ENCODE data around the gene ZNF541.

DNA sequence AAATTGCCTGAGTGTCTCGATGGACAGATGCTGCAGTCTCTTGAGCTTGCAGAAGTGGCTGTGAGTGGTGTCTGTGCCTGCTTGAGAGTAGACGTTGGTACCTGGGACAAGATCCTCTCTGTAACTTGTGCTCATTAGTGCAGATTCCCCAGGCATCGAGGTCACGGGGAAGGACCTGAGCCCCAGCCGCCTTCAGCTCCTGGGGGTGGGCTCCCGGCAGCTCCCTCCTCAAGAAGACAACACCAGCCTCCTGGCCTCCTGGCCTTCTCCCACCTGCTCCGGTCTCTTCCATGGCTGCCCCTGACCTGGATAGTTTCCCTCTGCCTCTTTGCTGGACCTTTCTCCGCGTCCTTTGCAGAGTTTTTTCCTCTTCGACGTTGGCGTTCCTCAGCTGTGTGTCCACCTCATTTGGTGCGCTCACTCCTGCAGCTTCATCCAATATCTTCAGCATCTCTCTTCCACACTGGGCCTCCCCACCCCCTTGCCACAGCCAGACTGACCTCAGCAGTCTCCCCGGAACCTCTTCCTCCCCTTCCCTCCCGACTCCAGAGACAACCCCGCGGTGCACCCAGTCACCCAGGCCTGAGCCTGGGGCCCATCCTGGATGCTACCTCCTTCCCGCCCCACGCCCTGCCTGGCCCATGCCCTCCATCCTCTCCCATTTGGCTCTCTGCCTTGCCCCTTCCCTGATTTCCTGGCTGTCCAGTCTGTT, 8.3 kb upstream of the C5AR2 start:
- PRO-cap, result no peak

GRCh38 chr19:47375739-47376568, 26.8 kb downstream of the DHX34 start:
- PRO-cap, result no peak

- PRO-cap, result no peak
Observed at GRCh38 chr19:47479801-47480113, 4.3 kb downstream of the KPTN start.

DNA sequence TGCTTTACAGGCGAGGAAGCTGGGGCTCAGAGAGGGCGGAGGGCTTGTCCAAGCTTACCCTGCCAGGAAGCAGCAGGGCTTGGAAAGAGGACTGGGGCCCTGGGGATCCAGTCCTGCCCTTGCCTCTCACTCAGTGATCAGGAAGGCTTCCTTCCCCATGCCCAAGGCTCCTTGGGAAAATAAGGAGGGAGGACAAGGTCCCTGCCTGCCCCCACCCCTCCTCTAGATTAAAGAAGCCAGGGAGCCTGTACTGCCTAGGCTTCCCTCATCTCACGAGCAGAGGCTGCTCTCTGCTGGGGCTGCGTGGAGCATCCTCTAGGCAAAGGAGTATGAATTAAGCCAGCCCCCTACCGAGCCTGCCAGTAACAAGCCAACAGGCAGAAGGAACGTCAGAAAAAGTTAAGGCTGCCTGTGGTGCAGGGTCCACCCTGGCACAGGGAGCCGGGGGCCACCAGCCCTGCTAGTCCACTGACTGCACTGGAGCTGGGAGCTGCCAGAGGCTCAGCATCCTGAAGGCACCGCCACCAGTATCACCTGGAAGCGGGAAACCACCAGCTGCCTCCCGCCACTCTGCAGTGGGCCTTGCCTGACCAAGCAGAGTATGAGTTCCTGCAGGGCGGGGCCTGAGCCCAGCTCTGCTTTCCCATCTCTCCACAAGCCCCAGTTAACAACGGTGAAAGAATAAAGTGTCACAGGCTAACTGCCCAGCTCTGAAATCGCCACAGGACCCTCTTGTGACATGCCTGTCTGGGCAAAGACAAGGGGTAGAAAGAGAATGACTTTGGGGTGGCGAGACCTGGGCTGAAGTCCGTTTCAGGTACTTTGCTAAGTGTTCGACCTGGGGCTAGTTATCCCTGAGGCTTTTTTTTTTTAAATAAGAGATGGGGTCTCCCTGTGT, 6.8 kb downstream of the NAPA start:
- PRO-cap, result no peak

- PRO-cap, result no peak
Observed at GRCh38 chr19:47511581-47512126, 3.2 kb downstream of the NAPA start.

- PRO-cap, result no peak
Observed at GRCh38 chr19:47573050-47574071, at the start of gene ZNF541. ZNF541 (minus strand) TSS chr19:47573148.

DNA sequence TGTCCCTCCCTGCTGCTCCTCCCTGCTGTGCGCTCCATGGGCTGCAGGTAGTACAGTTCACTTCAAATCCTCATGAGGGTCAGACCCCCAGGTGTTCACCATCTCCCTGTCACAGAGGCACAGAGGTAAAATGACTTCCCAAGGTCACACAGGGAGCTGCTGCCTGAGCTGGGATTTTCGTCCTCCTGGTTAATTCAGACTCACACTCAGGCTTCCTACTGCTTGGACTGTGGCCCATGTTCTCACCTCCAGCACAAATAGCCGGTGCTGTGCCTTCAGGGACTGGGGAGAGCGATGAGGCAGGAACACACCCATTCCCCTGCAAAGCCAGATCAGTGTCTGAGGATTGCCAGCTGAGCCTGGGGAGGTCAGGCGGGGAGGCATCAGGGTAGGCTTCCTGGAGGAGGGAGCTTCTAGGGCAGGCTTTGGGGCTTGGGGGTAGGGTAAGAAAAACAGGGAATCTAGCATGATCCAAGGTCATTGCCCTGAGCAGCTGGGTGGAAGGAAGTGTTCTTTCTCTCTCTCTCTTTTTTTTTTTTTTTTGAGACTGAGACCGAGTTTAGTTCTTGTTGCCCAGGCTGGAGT, 14.5 kb downstream of the BICRA start:
- PRO-cap, result no peak

DNA sequence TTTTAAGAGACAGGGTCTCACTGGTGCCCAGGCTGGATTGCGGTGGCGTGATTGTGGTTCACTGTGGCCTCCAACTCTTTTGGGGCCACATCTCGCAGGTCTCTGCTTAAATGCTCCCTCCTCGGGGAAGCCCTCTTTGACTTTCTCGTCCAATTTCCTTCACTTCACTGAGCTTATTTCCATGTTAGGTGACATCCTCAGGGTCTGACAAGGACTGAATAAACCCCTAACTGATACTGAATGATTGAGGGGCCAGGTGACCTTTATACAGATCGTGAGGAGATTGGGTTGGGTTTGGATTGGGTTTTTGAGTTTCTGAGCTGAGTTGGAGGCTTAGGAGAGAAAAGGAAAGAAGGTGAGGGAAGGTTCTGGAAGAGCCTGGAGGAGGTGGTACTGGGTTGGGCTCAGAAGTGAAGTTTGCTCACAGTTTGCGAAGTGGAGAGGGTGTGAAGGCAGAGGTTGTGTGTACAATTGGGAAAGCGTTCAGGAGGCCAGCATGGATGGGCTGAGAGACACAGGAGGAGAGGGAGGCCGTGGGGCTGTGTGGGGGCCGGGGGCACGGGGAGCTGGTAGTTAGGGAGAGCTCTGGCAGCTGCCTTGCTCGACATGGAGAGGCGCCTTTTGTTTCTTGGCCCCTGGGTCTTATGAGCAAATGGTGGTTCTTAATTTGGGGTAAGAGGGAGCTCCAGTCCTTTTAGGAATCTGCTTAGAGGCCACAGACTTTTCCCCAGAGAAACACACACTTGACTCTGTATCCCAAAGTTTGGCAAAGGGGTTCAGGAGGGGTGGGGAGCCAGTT, 16.6 kb downstream of the BICRA start:
- PRO-cap, result no peak

DNA sequence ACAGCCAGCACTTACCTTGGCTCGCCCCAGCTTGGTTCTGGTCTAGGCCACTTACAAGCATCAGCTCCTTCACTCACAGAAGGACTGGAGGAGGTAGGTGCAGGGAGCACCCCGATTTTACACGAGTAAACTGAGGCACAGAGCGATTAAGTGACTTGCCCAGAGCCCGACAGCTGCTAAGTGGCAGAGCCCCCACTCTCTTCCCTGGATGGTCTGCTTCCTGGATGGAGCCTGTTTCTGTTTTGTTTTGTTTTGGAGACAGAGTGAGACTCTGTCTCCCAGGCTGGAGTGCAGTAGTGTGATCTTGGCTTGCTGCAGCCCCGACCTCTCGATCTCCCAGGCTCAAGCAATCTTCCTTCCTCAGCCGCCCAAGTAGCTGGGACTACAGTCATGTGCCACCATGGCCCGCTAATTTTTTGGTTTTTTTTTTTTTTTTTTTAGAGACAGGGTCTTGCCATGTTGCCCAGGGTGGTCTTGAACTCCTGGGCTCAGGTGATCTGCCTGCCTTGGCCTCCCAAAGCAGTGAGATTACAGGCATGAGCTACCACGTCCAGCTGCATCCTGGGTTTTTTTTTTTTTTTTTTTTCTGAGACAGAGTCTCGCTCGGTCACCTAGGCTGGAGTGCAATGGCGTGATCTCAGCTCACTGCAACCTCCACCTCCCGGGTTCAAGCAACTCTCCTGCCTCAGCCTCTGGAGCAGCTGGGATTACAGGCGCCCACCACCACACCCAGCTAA, 17.4 kb downstream of the BICRA start:
- PRO-cap, result no peak

DNA sequence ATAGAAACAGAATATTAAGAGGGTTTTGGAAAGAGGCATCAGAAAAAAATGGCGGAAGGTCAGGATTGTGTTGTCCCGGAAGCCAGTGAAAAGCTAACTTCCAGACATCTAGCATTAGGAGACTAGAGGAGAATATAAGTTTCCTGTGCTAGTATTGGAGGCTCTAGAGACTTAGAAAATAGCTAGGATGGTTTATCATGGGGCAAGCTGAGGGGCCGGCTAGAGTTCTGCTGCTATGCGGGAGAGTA, 4.5 kb downstream of the SULT2A1 start:
- PRO-cap, result no peak

- PRO-cap, result no peak
Observed at GRCh38 chr19:47892349-47892631, 6.2 kb upstream of the SULT2A1 start.

DNA sequence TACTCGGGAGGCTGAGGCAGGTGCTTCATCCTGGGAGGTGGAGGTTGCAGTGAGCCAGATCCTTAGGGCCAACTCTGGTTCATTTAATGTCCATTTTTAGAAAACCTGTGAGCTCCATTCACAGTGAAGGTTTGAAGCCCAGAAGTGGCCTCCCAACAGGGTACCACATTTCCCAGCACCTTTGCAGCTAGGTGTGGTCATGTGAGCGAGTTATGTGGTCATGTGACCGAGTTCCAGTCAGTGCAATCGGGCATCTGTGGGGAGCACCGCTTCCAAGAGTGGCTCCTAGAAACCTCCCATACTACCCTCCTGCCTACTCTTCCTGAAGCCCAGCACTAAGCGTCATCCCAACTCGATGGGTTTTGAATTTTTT, 618 bp upstream of the PLA2G4C start:
- PRO-cap, result no peak

GRCh38 chr19:48170859-48171597, 548 bp downstream of the ZSWIM9 start:
- PRO-cap, result no peak

DNA sequence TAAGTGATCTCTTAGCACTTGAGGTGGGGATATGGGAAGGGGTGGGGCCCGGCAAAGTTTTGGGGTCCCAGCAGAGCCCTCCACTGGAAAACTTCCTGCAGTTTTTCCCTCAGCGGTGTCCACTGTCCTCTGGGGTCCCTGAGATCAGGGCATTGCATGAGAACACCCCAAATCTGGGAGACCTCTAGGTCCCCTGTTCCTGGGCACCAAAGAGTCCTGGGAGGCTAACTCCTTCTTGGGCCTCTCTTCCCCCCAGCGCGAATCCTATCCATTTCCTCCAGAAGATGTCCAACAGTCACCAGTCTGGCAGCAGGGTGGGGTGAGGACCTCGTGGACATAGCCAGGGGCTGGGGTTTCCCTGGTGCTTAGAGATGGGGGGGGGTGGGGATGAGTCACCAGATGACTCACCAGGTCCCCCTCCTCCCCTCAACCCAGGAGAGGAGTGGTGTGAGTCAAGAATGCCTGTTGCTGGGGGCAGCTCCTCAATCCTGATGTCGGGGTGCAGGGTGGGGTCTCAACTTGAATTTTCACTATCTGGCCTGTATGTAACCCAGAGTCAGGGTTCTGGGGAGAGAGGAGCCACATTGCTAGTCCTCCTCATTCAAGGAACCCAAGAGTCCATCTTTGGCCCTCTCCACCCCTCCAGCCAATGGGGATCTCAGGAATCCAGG, 518 bp downstream of the EMP3 start:
- PRO-cap, result bidirectional peak, plus-strand start at position 446 of the sequence, minus-strand start at position 338 of the sequence

- PRO-cap, result bidirectional peak, plus-strand start at chr19:48398510, minus-strand start at chr19:48398472; unidirectional peak, minus-strand start at chr19:48398817
Observed at GRCh38 chr19:48398422-48398881, 5.0 kb downstream of the GRIN2D start.

GRCh38 chr19:48452226-48452660, 3.1 kb upstream of the KCNJ14 start:
- PRO-cap, result no peak

- PRO-cap, result no peak
Observed at GRCh38 chr19:48502014-48502721, 9.5 kb downstream of the LMTK3 start.

GRCh38 chr19:48552754-48553155, 783 bp downstream of the SULT2B1 start:
- PRO-cap, result no peak

- PRO-cap, result no peak
Observed at GRCh38 chr19:48614137-48614547, 734 bp downstream of the FAM83E start.

DNA sequence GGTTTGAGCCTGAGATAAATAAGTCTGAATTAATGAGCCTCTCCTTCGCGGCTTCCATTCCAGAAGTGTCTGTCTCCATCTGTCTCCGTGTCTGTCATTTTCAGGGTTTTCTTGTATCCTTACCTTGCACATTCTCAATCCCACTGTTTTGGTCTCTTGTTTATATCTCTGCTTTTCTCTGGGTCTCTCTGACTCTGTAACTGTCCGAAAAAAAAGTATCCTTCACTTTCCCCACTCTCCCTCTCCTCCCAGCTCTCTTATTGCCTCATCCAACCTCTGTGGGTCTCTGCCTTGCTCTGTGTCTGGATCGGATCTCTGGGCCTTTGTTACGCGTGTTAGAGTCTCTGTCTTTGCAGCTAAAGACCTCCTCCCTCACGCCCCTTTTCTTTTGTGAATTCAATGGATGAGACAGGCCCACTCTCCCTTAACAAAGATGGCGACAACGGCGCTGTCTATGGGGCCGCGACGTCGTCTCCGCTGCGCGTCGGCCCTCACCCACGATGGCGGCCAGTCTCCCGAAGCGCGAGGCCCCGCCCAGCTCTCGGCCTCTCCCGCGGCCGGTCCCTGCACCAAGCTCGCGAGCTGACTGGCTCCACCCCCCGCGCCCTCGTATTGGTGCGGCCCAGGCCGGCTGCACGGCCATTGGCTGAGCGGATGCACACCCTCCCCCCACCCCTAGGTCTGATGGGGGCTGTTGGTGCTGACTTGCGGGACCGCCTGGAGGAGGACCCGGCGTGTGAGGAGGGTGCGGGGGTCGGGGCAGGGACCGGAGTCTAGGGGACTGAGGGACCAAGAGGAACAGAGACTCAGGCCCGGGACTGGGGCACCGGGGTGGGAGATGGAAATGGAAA, 4.6 kb downstream of the SPHK2 start:
- PRO-cap, result bidirectional peak, plus-strand start at position 713 of the sequence, minus-strand start at position 392 of the sequence